Ishikawa (cell line): ENCODE results near the genes TMEM255A, XIAP and PRR32.

- RRBS, result no CpG with 5 or more reads among the region's 12 CpGs
Observed at GRCh38 chrX:119759931-119760499, 1.6 kb downstream of the SOWAHD start.

- RRBS, result no CpG with 5 or more reads among the region's 8 CpGs
Observed at GRCh38 chrX:119925500-119925860, 18.1 kb downstream of the NKAP start.

DNA sequence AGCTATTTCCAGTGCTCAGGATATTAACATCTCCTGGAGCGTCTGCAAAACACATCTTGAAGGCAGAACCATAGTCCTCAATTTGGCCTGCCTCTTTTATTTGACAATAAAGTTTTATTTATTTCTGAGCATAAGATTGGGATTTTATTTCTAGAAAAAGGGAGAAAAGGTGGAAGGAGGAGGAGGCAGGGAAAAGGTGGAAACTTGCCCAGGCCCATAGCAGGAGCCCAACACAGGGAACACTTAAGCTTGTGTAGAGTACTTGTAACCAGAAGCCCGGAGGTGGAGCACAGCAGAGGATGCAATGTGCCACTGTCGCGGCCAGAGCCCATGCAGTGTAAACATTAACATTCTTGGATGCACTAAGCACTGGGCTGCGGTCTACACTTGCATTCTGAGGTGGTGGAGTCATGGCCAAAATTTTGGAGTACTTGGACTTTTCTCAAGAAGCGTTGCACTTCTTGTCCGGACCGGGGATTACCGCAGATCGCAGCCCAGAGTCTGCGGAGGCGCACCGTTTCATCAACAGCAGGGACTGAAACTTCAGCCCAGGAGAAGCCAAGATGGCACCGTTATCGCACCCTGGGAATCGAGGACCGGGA lies 4.5 kb upstream of the RHOXF1 start:
- RRBS, result 93% methylated on average over 8 of the region's 17 CpGs

GRCh38 chrX:120310980-120311803 lies at the start of gene TMEM255A:
TMEM255A (minus strand) TSS chrX:120311461.
- RRBS, result no CpG with 5 or more reads among the region's 45 CpGs

DNA sequence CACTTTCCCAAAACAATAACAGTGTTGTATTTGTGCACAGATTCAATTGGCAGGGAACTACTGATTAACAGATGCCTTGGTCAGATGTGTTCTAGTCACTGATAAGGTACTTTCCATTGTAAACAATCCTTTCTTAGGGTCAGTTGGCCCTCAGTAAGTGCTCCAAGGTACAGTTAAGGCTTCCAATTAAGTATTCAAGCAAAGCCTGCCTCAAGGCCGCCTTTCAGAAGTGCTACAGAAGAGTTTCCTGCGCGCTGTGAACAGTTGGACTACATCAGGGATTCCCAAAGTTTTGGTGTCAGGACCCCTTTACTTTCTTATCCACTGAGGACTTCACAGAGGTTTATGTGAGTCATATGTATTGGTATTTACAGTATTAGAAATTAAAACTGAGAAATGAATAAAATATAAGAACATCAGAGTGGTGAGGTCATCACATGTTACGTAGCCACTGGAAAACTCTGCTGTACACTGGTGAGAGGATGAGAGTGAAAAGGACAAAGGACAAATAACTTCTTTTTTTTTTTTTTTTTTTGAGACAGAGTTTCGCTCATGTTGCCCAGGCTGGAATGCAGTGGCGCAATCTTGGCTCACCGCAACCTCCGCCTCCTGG lies 2.7 kb downstream of the LAMP2 start:
- RRBS, result no CpG with 5 or more reads among the region's 8 CpGs

- RRBS, result no CpG with 5 or more reads among the region's 2 CpGs
Observed at GRCh38 chrX:120562481-120563003, 1.8 kb upstream of the CUL4B start.

- RRBS, result no CpG with 5 or more reads among the region's 8 CpGs
Observed at GRCh38 chrX:123185718-123185993, 1.6 kb downstream of the GRIA3 start.

GRCh38 chrX:123822931-123823457 lies 36.9 kb upstream of the XIAP start:
- RRBS, result no CpG with 5 or more reads among the region's 2 CpGs

DNA sequence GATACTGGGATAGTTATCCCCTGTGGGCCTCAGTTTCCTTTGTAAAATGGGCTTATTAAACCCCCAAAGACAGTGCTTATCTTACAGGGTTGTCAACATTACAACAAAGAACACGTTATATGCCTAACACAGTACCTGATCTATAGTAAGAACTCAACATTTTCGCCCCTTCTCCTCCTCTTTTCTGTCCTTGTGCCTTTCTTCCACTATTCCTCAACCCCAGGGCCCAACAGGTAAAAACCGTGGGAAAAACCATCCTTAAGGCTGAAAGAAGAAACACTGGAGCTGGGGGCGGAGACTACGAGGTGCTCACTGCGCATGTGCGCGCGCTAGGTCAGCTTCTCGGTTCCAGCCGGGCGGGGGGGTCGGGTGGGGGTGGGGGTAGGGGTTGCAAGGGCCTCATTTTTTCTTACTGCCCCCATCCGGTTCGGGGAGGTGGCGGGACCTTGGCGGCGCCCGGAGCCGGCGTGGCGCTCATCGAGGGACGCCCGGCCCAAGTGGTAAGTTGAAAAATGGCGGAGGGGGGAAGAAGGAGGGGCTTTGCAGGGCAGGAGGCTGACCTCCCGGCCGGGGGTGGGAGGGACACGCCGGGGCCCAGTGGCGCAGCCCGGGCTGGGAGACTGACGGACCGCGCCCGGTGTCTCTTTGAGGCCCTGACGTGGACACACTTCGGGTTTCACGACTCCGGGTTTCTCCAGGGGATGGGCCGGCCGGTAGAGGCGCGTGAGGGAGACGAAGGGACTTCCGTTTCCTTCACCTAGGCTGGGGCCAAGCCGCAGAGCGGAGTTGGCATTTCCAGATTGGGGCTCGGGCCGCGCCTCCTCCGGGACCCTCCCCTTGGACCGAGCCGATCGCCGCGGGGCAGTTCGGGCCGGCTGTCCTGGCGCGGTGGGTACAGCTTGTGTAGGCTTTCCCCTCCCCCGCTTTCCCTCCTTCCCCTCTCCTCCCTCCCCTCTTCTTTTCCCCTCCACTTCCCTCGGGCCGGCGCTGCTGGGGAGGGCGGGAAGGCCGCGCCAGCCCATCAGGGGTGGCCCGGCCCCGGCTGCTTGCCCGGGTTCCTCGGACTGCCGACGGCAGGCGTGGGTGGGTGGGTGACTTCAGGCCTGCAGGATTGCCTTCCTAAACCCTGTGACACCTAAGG lies at the start of gene XIAP:
Gene XIAP (plus strand): TSS at position 648 of the 1,141 bp plus-strand sequence.
- RRBS, result 1% methylated on average over 33 of the region's 75 CpGs

DNA sequence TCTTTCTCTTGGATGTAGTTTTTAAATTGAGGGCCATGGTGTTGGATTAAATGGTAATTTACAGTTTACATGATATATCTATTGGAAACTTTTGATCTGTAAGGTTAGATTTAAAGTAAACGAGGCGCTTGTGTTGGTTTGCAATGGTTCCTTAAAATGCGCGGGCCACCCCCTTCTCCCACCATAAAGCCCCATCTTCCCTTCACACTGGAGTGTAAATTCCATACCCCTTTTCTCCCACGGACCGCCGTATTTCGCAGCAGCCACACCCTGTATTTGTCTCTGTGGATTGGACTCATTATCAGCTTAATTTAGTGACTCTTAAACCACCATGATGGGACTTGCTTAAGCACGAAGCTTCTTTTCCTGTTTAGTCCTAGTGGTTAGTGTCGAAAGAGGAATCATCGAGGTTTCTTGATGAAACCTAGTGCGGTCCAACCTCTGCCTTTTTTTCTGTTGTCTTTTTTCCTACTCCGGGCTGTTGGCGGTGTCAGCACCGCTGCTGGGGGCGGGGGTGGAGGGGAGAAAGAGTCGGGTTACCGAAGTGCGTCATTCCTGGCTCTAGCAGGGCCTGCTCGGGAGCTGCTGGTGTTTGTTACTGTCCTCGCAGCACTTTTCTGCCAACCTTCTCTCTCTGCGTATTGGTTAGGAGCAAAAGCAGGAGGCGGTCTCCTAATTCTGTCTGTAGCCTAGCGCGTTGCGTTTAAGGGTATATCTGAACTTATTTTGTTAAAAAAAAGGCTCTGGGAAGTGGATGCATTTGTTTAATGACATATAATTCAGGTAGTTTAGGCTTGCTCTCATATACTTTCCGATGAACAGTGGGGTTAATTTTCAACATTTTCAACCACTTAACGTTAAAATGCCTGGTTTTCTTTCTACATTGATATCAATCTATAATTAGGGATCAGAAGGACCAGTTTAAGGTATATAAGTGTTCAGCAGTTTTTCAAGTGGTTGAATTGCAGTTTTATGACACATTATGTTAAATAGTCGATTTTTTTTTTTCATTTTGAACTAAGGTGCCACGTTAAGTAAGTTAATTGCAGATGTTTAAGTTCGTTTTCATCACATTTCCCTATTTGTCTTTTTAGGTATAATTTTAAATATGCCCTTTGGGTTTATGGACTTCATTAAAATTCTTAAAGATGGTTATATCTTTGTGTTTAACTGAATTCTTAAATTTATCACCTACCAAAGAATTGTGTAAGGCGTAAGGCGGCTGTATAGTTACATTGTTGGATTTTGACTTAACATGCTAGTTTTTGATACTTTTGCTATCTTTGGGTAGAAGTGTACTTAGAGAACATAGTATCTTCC lies 1.6 kb downstream of the STAG2 start:
- RRBS, result no CpG with 5 or more reads among the region's 33 CpGs

DNA sequence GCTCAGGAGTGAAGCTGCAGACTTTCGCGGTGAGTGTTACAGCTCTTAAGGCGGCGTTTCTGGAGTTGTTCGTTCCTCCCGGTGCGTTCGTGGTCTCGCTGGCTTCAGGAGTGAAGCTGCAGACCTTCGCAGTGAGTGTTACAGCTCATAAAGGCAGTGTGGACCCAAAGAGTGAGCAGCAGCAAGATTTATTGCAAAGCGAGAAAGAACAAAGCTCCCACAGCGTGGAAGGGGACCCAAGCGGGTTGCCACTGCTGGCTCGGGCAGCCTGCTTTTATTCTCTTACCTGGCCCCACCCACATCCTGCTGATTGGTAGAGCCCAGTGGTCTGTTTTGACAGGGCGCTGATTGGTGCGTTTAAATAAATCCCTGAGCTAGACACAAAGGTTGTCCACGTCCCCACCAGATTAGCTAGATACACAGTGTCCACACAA lies 164.9 kb upstream of the TEX13C start:
- RRBS, result no CpG with 5 or more reads among the region's 17 CpGs

DNA sequence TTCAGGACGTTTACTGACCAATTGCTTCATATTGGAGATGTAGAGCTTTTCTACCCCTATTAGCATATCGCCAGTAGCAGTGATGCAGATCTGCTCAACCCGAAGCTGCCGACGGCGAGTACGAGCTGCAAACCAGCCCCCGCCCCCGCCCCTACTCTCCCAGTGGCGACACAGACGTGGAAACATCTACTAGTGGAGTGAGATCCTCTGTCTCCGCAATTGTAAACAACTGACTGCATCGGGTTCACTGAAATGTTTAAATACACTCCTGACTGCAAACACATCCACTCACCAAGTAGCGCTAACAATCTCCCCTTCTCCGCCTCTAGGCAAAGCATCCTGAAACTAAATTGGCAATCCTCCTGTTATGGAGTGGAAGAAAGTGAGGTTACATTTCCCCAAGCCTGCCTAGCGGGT lies 117.2 kb upstream of the TEX13C start:
- RRBS, result no CpG with 5 or more reads among the region's 16 CpGs

DNA sequence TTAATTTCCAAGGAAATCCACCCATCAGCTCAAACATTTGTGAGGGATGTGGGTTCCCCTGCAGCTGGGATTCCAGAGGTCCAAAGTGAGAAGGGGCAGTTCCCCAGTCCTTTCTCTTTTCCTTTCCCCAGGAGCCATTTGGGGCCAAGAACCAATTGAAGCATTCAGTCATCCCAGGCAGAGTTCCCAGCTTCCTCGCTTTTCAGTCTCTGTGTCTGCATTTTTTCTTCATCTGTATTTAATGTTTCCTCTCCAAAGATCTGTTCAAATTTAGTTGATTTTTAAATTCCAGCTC lies 267.5 kb downstream of the DCAF12L2 start:
- RRBS, result no CpG with 5 or more reads among the region's 1 CpG

DNA sequence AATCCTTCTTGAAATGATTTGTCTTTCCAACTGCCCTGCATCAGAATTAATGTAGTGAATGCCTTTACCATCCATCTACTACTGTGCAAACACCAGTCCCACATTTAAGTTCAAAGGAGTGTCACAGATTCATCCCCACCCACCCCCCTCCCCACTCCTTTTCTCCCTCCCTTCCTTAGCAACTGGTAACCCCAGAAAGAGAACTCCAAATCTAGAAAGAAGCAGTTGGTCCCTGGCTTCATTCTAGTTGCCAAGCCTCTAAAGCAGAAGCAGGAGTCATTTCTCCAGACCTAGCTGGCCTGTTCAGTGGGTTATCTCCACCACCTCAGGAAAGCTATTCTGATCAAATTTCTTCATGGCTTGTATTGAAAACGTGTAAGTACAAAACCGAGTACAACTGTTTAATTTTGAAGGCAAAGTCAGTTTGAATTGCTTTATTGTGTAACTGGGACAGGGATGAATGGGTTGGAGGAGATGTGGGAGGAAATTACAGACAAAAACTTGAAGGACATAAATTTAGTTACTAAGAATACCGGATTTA lies at the start of gene PRR32:
Gene PRR32 (plus strand): TSS at position 241 of the 541 bp plus-strand sequence.
- RRBS, result no CpG with 5 or more reads among the region's 3 CpGs

GRCh38 chrX:126985871-126986431 lies 166.4 kb downstream of the PRR32 start:
- RRBS, result 88% methylated on average over 5 of the region's 11 CpGs

DNA sequence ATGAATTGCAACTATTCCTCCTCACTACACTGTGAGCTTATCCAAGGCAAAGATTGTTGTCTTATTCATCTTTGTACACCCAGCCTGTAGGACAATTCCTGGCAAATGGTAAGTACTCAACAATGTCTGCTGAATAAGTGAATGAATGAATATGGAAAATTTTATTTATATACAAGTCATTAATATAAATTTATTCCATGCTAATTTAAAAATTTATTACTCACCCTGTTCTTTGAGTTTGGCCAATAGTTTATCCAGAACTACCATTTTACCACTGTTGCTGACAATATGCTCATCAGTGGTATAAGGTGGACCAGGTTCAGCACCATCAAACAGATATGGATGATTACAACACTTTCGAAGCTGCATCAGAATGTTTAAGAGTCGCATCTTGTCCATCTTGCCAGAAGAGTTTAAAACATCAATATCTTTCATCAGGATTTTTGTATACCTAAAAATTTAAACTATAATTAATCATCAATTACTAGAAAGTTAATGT lies 25.6 kb downstream of the SMARCA1 start:
- RRBS, result no CpG with 5 or more reads among the region's 2 CpGs

DNA sequence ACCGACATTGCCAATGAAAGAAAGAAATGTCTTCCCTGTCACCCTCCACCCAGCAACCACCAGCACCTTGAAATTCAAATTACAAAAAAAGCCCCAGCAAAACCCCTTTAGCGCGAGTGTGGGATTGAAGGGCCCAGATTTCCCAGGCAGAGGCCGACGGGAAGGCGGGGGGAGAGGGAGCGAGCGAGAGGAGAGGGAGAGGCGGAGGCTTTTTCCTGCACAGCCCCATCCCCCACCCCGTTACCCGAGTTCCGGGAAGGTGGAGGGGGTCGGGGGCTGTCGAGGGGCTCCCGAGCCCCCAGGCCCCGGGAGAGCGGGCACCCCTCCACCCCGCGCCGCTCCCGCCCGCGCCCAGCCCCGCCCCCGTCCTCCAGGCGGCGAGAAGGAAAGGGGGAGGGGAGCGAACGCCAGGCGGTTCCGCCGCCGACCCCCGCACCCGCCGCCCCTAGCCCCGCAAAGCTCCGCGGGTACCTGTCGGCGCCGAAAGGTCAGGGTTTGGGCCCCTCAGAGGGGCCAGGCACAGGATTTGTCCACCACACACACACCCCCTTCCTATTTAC lies 573 bp downstream of the SMARCA1 start:
- RRBS, result 8% methylated on average over 5 of the region's 42 CpGs

- RRBS, result no CpG with 5 or more reads among the region's 4 CpGs
Observed at GRCh38 chrX:129539559-129539891, 534 bp upstream of the OCRL start.

DNA sequence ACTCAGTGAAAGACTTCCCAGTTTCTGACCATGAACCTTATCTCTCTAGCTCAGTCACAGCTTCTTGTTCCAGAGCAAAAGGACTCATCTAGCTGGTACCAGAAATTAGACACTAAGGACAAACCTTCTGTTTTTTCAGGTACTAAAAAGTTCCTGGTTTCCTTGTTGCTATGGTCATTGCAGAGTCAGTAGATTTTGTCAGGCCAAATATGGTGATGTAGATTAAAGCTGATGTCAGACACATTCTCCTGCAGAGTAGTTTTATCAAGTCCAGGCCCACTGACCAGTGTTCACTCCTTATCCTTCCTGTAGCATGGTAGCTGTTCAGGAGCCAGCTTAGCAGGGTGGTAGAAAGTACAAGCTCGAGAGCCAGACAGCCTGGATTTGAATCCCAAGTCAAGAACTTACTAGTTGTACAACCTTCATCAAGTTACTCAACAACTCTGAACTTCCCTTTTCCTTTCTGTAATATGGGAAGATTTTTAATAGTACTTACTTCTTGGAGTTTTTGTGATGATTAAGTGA lies 17.8 kb downstream of the OCRL start:
- RRBS, result no CpG with 5 or more reads among the region's 1 CpG